Measurements from ENCODE around the gene ATP5F1B.

DNA sequence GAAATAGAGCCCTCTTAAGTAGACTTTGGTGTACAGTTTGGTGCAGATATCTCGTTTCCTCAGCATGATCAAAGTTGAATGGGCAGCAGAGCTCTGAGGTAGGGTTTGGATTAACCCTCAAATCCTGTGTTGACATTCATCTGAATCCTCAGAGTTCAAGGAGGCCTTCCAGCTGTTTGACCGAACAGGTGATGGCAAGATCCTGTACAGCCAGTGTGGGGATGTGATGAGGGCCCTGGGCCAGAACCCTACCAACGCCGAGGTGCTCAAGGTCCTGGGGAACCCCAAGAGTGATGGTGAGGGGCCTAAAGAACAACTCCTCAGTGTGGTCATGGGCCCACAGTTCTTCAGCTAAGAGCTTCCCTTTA is 1.3 kb downstream of the MYL6 start:
- RRBS: no CpG with 5 or more reads among the region's 4 CpGs

DNA sequence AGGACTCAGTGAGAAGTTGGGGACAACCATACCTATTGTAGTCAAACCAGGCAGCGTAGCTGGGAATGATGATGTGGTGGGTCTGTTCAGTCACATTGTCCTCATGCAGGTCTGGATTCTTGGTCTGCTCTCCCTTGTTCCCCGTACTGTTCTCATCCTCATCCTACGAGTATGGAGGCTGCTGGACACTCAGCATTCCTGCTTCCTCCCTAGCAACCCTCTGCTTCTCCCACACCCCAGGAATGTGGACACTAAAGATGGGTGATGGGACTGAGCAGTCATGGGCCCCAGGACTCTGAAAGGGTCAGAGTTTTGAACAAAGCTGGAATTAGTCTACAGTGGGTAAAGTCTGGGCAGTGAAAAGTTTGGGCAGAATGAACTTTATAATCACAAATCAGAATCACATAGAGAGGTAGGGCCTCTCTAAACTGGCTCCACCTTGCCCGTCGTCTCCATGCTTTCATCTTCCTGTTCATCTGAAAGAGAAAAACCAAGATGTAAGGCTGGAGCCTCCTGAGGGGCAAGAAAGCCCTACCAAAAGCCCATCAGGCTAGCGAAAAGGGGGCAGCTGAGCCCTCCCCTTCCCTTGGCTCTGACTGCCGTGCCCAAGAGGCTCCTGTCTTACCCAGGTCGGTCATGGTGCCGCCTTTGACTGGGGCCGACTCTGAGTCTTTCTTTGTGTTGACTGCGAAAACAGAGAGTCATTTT is 10.8 kb downstream of the SMARCC2 start:
- RRBS: no CpG with 5 or more reads among the region's 11 CpGs

- RRBS: no CpG with 5 or more reads among the region's 10 CpGs
These were observed 15.1 kb downstream of the RNF41 start for GRCh38 chr12:56206559-56207030.

GRCh38 chr12:56207674-56208568 is 13.8 kb downstream of the RNF41 start:
- RRBS: no CpG with 5 or more reads among the region's 10 CpGs

DNA sequence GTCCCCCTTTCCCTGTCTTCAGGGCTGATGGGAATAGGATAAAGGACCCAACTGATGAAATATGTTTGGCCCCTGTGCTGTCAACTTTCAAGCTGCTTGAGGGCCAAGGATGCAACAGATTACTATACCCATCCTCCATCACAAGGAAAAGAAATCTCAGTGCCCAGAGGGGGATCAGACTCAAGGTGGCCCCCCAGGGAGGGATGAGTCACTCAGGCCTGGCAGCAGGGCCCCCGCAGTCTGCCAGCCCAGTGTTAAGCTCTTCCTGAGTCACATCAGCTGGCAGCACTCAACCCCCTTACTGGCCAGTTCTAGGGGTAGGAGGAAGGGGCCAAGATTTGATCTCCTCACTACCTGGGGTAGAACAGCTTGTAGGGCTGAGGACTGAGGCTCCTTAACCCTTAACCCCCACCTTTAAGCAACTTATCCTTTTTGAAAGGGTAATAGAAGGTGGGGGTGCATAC is 1.6 kb downstream of the ANKRD52 start:
- RRBS: no CpG with 5 or more reads among the region's 1 CpG

GRCh38 chr12:56271042-56271981 is 4.6 kb downstream of the COQ10A start:
- RRBS: no CpG with 5 or more reads among the region's 1 CpG

GRCh38 chr12:56358711-56359428 is 1.0 kb downstream of the STAT2 start:
- RRBS: no CpG with 5 or more reads among the region's 1 CpG

- RRBS: no CpG with 5 or more reads among the region's 7 CpGs
These were observed 548 bp upstream of the TIMELESS start for GRCh38 chr12:56449710-56450237.

- RRBS: no CpG with 5 or more reads among the region's 8 CpGs
These were observed 15.6 kb downstream of the BAZ2A start for GRCh38 chr12:56614547-56614906.

DNA sequence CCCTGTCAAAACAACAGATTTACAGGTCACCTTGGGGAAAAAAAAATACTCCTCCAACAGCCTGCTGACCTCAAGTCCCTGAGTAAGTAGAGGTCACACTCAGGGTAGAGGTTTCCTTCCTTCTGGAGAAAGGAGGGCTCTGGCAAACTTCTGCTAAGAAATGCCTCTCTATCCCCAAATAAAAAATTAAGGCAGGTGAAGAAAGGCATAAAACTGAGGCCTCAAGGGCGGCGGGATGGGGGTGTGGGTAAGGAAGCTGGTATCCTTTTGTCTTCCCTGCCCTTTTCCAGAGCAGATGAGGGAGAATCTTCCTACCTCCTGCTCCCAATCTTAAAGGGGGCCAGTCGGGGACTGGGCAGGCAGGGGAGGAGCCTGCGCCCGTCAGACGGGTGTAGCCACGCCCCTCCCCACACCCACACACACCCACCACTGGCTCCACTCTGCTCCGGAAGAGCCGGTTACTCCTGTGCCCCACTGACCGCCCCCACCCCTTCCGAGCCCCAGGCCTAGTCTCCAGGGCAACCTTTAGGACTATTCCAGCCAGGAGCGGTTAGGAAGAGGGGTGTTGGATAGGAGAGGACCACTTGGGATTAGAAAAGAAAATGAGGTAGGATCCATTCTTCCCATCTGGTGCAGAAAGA is 2.1 kb upstream of the BAZ2A start:
- RRBS: no CpG with 5 or more reads among the region's 12 CpGs

GRCh38 chr12:56635449-56635820 is 5.3 kb upstream of the BAZ2A start:
- RRBS: no CpG with 5 or more reads among the region's 5 CpGs

- RRBS: 2% methylated on average over 5 of the region's 57 CpGs
These were observed at the start of gene ATP5F1B for GRCh38 chr12:56645183-56646141. Gene ATP5F1B (minus strand): TSS chr12:56645984.

GRCh38 chr12:56660965-56661279 is 15.1 kb upstream of the ATP5F1B start:
- RRBS: no CpG with 5 or more reads among the region's 2 CpGs

DNA sequence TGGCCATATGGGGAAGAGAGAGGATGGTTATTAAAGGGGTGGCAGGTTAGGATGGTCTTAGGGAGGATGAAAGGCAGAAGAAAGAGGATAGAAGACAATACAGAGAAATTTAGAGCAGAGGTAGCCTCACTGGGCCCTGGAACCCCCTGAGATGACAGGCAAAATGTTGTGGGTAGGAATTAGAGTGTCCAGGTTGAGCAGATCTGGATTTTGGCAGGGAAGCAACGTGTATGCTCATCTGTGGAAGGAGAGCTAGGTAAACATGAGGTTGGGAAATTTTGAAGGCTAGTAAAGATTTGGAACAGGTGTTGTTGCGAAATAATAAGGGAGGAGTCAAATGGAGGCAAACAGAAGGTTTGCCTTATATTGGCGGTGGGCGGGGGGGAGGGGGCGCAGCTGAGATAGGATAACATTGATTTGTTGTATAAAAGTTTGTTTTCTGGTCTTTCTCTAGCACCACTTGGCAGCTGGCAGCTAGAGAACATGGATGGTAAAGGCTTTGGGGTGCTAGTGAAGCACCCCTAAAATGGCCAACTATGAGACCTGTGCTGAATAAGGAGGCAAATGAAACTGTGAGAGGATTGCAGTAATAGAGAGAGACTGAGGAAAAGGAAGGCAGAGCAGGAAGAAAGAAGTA is 5.4 kb downstream of the HSD17B6 start:
- RRBS: no CpG with 5 or more reads among the region's 5 CpGs

GRCh38 chr12:56877032-56877531 is 57.1 kb downstream of the SDR9C7 start:
- RRBS: no CpG with 5 or more reads among the region's 1 CpG

GRCh38 chr12:56916720-56917833 is 17.1 kb downstream of the SDR9C7 start:
- RRBS: no CpG with 5 or more reads among the region's 6 CpGs

DNA sequence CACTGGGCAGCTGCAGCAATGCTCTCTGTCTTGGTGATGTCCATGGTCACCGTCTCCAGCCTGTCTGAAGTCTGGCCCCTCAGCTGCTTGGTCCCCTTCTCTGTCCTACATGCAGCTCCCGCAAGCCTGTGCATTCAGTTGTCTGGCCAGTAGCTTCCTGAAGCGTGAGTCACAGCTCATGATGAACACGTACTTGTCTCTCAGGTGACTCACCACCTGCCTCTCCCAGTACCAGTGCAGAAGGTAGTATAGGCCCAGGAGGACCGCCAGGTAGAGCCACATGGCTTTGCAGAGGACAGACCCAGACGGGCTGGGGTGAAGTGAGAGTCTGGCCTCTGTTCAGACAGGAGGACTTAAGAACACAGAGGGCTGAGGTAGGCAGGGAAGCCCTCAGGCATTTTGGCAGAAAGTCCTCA is 8.6 kb upstream of the GPR182 start:
- RRBS: no CpG with 5 or more reads among the region's 6 CpGs

GRCh38 chr12:56988303-56988757 is 6.0 kb upstream of the GPR182 start:
- RRBS: no CpG with 5 or more reads among the region's 5 CpGs

- RRBS: no CpG with 5 or more reads among the region's 8 CpGs
These were observed 6.9 kb downstream of the MYO1A start for GRCh38 chr12:57042996-57043506.

GRCh38 chr12:57069521-57069848 is 9.1 kb downstream of the NEMP1 start:
- RRBS: no CpG with 5 or more reads among the region's 2 CpGs